Gastroesophageal sphincter (tissue), 4 donors: ENCODE results near the gene GLI2.

- PRO-cap, result no peak
- RAMPAGE, long total RNA, 4 experiments, result no peak in any of the 4 experiments
Observed at GRCh38 chr2:119596564-119597056, 52.4 kb downstream of the CFAP221 start.

- PRO-cap, result no peak
- RAMPAGE, long total RNA, 4 experiments, result no peak in any of the 4 experiments
Observed at GRCh38 chr2:119677958-119678540, 952 bp upstream of the TMEM177 start.

DNA sequence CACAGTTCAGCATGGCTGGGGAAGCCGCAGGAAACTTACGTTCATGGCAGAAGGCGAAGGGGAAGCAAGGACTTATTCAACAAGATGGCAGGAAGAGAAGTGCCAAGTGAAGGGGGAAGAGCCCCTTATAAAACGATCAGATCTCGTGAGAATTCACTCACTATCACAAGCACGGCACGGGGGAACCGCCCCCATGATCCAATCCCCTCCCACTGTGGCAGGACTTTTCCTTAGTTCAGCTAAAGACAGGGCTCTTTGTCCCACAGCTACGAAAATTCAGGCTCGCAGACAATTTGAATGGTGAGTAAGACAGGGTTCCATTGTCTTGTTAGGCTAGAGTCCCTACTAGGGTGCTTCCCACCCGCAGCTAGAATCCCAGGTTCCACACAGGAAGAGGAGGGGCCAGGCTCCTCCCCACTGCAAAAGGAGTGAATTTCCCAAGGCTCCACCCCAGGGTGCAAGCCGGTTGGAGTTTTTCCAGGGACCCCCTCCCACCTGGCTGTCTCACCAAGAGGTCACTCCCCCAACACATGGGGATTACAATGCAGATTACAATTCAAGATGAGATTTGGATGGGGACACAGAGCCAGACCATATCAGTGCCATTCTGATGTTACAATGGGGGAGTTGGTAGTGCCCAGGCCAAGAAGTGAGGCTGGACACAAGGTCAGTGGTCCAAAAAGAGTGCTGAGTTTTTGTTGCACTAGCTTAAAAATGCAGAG is 20.3 kb downstream of the TMEM177 start:
- PRO-cap, result no peak
- RAMPAGE, long total RNA, 4 experiments, result no peak in any of the 4 experiments

- PRO-cap, result no peak
- RAMPAGE, long total RNA, 4 experiments, result no peak in any of the 4 experiments
Observed at GRCh38 chr2:119701456-119701997, 22.5 kb downstream of the TMEM177 start.

- PRO-cap, result no peak
- RAMPAGE, long total RNA, 4 experiments, result no peak in any of the 4 experiments
Observed at GRCh38 chr2:120233050-120233415, 9.8 kb upstream of the TMEM185B start.

- PRO-cap, result no peak
- RAMPAGE, long total RNA, 4 experiments, result no peak in any of the 4 experiments
Observed at GRCh38 chr2:120245402-120245917, 7.2 kb upstream of the RALB start.

- PRO-cap, result no peak
- RAMPAGE, long total RNA, 4 experiments, result no peak in any of the 4 experiments
Observed at GRCh38 chr2:120245936-120246491, 6.6 kb upstream of the RALB start.

DNA sequence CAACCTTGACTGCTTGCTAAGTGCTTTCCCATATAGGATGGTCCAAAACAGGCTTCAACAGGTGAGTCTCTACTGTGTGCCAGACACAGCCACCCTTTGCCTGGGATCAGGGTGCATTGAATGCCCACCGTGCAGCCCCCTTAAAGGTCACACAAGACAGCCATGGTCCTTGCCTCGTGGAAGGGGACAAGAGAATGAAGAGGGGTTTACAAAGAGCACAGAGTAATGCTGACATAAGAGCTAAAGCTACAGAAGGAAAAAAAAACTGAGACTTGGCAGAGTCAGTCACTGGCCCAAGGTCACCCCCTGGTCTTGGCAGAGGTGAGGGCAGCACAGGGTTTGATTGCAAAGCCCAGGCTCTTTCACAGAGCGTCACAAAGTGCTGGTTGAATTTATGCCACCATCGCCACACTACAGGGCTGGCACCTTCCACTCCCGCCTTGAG is 190.1 kb downstream of the INHBB start:
- PRO-cap, result no peak
- RAMPAGE, long total RNA, 4 experiments, result no peak in any of the 4 experiments

DNA sequence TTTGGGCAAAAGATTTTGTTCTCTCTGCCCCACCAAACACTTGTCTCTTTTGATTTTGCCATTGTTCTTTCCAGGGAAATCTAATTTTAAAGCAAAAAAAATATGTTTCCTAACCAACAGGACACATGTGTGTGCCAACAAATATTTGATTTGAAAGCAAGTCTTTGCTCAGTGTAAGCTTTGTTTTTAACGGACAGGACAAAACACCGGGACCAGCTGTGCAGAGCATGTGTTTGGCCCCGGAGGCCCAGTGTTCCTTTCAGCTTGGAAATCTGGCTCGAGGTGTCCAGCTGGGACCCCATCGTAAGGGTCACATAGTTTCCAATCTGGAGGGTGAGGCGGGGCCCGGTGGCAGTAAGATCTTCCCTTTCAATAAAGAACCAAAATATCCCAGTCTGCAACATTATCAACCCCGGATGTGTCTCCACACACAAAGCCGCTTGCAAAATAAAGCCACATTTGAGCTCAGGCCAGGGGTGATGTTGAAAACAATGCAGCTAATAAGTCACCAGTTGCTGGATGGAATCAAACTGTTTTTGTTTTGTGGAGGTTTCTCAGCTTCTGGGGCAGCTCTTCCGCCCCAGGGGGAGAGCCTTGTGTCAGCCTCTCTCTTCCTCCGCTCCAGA is 138.7 kb upstream of the GLI2 start:
- PRO-cap, result no peak
- RAMPAGE, long total RNA, 4 experiments, result no peak in any of the 4 experiments

DNA sequence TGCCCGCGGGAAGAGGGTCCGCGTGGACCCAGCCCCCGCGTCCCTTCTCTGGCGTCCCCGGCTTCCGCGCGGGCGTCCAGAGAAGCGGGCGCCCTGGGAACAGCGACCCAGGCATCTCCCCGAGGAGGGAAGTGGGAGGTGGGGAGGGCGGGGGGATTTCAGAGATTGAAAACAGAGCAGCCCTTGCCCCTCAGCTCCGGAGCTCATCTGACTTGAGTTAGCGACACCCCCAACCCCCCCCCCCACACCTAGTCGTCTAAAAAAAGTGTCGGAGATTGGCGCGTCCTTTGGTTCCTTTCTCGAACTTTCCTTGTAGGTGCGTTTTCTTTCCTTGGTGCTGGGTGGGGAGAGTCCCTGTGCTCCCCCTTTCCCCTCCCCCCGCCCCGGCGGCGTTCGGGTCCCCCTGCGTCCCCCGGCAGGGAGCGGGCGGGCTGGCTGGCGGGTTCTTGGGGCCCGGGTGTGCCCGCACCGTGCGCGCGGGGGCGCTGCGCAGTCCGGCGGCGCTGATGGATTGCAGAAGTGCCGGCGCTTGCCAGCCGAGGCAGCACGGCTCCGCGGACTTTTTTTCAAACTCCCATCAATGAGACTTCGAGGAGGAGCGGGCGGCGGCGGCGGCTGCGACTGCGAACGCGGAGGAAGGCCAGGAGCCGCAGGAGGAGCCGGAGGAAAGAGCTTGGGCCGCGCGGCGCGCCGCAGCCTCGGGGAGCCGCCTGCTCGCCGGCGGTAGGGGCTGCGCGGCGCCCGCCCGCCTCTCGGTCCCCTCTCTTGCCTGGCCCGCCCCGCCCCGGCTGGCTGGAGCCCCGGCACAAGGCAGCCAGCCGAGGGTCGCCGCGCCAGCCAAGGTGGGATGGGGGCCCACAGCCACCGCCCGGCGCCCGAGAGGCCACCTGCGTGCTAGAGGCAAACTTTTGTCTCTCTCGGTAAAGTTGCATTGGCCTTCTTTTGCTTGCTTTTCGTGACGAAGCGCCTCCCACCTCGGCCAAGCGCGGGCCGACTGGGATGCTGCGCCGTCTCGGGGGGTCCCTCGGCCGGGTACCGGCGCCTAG is at the start of gene GLI2:
TSS of gene GLI2 (plus strand) at position 503 of the 1,046 bp plus-strand sequence.
- PRO-cap, result bidirectional peak, plus-strand start at position 591 of the sequence, minus-strand start at position 513 of the sequence
- RAMPAGE, long total RNA, 4 experiments, result start-site peak on the plus strand in 1 of 4 experiments, centred at position 780 of the sequence, 53 reads per replicate

DNA sequence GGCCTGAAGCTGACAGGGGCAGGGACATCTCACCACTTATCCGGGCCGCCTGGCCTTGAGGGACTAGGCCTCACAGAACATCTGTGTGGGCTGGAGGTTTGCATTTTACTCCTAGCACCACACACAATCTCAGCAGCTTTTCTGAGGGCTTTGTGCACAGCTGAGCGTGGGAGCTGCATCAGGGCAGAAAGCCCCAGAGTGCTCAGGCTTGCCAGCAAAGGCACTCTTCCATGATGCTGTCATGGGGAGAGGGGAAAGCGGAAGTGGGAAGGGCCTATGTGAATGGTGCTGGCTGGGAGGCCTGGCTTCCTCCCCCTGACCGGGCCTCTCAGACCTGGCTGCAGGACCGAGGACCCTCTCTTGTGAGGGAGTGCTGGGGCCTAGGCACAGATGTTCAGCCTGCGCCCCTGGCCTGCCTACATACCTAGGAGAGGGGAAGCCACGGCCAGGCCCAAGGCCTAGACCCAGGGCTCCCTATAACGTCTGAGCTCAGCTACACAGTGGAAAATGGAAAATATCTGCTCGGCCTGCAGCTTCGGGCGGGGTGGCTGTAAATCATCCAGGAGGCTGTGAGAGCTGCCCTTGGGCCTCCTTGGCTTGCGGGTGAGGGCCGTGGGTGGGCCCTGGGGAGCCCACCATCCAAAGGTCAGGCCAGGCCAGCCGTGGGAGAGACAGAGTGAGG is 22.6 kb downstream of the GLI2 start:
- PRO-cap, result no peak
- RAMPAGE, long total RNA, 4 experiments, result no peak in any of the 4 experiments

- PRO-cap, result no peak
- RAMPAGE, long total RNA, 4 experiments, result no peak in any of the 4 experiments
Observed at GRCh38 chr2:120919996-120920388, 184.3 kb downstream of the GLI2 start.

DNA sequence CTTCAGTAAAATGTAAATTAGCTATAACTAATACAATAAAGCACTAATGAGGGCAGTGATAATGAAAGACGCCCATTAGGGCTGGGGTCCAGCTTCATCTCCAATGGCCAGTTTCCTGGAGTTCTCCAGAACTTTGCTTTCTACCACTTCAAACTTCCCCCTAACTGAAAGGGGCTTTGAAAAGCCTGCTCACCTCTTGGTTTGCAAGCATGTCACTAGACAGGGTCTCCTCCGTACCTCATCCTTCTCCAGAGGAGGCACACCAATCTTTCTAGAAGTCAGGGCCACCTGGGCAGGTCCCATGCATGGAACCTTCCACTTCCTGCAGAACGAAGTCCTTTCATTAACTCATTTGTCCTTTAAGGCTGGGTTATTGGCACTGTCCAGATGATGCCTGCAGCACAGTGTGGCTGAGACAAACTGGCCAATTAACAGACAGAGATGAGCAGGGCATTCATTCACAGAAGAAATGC is 245.5 kb downstream of the TFCP2L1 start:
- PRO-cap, result no peak
- RAMPAGE, long total RNA, 4 experiments, result no peak in any of the 4 experiments

GRCh38 chr2:121074797-121075592 is 210.0 kb downstream of the TFCP2L1 start:
- PRO-cap, result unidirectional peak, minus-strand start at chr2:121075393
- RAMPAGE, long total RNA, 4 experiments, result no peak in any of the 4 experiments

GRCh38 chr2:121419334-121419707 is 134.3 kb upstream of the TFCP2L1 start:
- PRO-cap, result no peak
- RAMPAGE, long total RNA, 4 experiments, result no peak in any of the 4 experiments

DNA sequence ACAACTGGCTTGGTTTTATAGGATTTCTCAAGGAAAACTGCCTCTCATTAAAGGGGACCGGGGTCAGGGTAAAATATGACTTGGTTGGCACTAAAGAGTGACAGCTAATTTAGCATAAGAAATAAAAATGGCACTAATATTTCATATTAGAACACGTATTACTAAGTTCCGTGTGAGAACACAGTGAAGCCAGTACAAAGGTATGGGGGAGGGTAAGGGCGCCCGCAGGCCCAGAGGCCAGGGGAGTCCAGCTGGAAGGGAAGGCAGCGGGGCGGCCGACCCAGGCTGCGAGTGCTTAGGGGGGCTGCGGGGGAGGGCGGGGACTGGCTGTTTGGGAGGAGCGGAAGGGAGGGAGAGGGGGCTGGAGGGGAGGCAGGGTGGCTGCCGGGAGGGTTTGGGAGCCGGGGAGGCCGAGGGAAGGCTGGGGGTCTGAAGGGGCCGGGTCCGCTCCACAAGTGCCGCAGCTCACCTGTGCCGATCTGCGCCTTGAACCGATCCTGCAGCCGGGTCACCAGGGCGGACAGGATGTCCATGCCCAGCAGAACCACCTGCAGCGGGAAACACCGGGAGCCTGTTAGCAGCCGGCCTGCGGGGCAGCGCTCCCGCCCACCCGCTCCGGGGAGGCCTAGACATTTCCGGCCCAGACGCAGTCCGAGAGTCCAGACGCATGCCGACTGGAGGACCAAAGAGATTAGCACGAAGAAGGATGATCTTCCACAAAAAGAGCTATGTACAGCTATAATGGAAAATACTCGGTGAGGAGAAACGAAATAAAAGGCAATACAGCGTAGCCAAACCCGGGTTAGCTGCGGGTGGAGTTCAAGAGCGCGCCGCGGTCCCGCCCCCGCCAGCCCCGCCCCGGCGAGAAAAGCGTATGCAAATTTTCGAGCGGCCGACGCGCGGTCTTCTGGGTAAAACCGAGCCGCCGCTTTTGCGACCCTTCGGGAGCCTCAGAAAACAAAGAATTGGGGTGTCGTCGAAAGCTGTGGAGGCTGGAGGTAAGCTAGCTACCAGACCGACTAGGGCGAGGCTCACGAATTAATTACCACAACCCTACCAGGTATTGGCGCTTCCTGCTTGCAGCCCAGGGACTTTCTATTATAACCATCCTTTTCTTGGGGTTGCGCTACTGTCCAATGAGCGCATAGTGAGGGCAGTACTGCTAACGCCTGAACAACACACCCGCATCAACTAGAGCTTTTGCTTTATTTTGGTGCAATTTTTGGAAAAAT is 119.1 kb downstream of the CLASP1 start:
- PRO-cap, result unidirectional peak, plus-strand start at position 1,103 of the sequence
- RAMPAGE, long total RNA, 4 experiments, result start-site peak on the plus strand in 1 of 4 experiments, centred at position 1,105 of the sequence, 53 reads per replicate; start-site peak on the minus strand in 1 of 4 experiments, centred at position 819 of the sequence, 29 reads per replicate

GRCh38 chr2:122352051-122352605 is 596.7 kb downstream of the TSN start:
- PRO-cap, result no peak
- RAMPAGE, long total RNA, 4 experiments, result no peak in any of the 4 experiments

GRCh38 chr2:122660729-122661280 is 905.4 kb downstream of the TSN start:
- PRO-cap, result no peak
- RAMPAGE, long total RNA, 4 experiments, result no peak in any of the 4 experiments

- PRO-cap, result no peak
- RAMPAGE, long total RNA, 4 experiments, result no peak in any of the 4 experiments
Observed at GRCh38 chr2:123133686-123134112, 891.4 kb upstream of the CNTNAP5 start.

DNA sequence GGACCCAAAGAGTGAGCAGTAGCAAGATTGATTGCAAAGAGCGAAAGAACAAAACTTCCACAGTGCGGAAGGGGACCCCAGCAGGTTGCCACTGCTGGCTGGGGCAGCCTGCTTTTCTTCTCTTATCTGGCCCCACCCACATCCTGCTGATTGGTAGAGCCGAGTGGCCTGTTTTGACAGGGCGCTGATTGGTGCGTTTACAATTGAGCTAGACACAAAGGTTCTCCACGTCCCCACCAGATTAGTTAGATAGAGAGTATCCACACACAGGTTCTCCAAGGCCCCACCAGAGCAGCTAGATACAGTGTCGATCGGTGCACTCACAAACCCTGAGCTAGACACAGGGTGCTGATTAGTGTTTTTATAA is 961.8 kb downstream of the CNTNAP5 start:
- PRO-cap, result no peak
- RAMPAGE, long total RNA, 4 experiments, result no peak in any of the 4 experiments